Metastatic Liver Carcinoma in the Adrenal Gland (tissue), 2 donors: ENCODE measurements around a stretch of chr11.

DNA sequence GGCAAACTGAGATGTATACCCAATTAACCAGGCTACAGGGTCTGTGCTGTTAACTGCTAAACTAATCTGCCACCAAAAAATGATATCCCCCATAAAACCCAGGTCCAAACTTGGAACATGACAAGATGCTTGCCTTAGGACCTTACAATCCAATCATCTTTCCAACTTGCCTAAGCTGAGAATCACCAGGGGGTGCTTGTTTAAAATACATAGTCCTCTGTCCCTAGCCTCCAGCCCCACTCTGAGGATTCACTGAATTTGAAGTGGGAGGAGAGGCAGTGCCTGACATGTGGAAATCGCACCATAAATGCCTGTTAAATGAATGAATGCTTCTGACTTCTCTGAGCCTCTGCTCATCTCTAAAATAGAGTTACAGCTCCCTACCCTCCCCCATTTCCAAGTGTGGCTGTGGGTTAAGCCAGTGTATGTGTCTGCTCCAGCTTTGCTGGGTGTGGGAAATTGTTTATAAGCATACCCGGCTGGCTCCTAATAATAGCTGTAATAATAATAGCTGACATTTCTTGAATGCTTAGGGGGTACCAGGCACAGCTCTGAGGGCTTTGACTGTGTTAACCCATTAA, 6.8 kb upstream of the FCHSD2 start:
- PRO-cap, 2 experiments, result no peak in any of the 2 experiments

DNA sequence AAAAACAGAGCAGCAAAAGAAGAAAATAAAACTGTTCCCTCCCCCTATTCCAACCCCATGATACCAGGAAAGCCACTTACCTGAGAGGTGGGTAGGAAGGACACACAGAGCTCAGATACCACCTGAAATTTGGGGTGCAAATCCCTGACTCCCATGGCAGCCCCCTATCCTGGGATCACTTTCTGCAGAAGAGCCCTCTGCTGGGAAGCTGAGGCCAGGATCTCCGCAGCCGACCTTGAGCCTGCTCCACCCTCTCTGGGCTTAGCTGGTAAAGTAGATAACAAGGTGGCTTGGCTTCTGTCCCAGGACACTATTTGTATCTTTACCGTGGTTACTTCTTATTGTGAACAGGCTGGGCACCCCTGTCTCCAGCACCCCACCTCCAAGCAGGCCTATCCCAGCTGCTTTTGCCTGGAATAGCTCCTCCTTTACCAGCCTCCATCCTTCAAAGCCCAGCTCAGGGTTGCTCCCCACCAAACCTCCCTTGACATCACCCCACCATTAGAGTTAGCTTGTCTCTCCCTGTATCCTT, 35.3 kb upstream of the P2RY2 start:
- PRO-cap, 2 experiments, result no peak in any of the 2 experiments

DNA sequence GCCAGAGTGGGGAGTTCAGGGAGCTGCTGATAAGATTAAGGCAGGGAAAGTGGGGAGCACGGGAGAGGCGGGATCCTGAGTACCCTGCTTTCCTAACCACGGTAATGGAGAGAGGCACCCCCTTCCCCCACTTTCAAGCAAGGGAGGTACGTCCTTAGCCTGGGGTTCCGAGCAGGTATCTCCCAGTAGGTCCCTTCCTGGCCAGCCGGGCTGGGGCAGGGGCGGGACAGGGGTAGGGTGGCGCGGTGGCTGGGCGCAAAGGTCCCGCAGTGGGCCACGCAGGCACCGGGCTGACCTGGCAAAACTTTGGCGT, 393 bp upstream of the P2RY2 start:
- PRO-cap, 2 experiments, result no peak in any of the 2 experiments

GRCh38 chr11:73321527-73322046, 13.5 kb downstream of the ARHGEF17 start:
- PRO-cap, 2 experiments, result no peak in any of the 2 experiments

GRCh38 chr11:73322239-73323240, 14.5 kb downstream of the ARHGEF17 start:
- PRO-cap, 2 experiments, result no peak in any of the 2 experiments

- PRO-cap, 2 experiments, result no peak in any of the 2 experiments
Measured at GRCh38 chr11:73381042-73381464, 4.9 kb downstream of the RELT start.

DNA sequence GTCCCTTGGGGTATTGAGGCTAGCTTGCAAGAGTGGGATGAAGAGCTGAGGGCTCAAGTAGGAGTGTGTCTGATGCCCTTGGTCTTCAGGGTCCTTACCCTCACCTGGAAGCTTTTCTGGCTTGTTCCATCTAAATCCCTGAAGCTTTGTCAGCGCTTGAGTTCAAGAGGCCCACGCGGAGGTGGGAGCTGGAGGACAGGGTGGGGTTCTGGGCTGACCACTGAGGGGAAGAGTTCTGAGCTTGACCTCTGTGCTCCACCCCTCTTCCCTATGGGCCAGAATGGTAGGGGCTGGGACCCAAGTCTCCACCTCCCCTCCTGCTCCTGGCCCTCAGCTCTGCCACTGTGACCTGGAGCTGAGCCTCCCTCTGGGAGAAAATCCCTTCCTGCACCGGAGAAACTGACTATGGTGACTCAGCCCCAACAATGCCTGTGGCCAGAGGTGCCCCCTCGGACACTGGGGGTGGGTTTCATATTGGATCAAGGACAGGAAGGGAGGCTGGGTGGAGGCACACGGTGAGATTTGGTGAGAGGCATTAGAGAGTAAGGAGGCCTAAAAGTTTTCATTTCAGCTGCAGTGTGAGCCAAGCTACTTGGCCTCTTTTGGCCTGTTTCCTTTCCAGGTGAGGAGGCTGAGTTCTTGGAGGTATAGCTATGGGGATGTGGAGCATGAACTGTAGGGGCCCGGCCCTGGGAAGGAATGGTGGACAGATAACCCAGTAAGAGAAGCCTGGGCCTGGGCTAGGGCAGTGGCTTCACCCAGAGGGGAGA, 23.0 kb downstream of the RELT start:
- PRO-cap, 2 experiments, result no peak in any of the 2 experiments

DNA sequence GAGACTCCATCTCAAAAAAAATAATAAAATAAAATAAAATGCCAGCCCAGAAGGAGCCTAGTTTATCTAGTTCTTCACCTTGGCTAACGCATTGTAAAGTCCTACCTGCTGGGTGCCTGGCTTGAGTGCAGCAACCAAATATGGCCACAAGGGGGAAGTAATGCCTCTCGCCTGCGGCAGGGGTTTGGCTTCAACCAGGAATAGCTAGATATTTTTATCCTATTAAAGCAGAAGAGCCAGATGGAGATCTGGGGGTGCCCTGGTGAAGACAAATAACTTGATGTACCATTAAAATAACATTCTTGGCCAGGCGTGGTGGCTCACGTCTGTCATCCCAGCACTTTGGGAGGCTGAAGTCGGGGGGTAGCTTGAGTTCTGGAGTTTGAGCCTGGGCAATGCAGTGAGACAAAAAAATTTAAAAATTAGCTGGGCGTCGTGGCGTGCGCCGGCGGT, 20.6 kb upstream of the PLEKHB1 start:
- PRO-cap, 2 experiments, result no peak in any of the 2 experiments

DNA sequence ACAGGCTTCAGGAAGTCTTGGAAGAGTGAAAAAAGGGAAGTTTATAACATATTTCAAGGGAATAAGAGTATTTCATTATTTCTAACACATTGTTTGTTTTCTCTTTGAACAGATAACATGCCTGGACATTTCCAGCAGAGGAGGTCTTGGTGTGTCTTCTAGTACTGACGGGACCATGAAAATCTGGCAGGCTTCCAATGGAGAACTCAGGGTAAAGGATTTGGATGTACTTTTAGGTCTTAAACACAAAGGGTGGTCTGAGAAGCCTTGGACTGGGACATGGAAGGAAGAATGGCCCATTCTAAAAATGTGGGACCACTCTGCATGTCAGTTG, 22.2 kb downstream of the PAAF1 start:
- PRO-cap, 2 experiments, result no peak in any of the 2 experiments

GRCh38 chr11:73973997-73974743, 8.5 kb downstream of the UCP2 start:
- PRO-cap, 2 experiments, result peak in 2 of 2 experiments; most common minus-strand start chr11:73974107 (in 2)

- PRO-cap, 2 experiments, result no peak in any of the 2 experiments
Measured at GRCh38 chr11:73977916-73978223, 4.8 kb downstream of the UCP2 start.

DNA sequence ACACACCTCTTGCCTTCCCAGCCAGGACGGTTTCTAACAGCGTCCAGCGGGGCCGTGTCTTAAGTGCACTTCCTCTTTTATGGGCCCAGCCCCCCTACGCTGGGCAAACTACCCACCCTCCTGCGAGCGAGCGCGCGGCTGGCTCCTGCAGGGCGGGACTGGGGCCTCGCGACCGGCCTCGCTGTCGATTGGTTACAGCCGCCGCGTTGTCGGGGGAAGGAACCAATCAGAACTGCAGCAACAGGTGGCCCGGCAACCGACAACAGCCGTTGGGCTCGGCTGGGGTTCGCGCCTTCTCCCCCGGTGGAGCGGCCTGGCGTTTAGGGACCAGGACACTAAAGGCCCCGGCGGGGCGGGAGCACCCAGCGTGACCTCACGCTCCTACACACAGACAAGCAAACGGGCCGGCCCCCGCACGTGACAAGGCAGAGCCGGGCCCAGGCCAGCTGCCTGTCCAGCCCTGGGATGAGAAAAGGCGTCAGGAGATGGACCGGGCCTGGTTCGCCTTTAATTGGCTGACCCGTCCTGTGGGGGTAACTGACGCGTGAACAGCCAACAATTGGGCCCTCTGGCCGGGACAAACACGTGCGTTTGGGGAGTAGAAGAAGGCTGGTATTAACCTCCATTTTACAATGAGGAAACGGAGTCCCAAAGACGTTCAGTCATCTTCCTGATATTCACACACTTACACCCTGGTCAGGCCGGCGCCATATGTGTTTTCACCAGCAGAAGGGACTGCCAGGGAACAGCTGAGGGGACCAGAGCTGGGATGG, 711 bp upstream of the UCP2 start:
- PRO-cap, 2 experiments, result peak in 2 of 2 experiments; most common plus-strand start position 289 of the sequence (in 2); most common minus-strand start position 160 of the sequence (in 2)

GRCh38 chr11:74085553-74085839, 76.6 kb upstream of the UCP3 start:
- PRO-cap, 2 experiments, result no peak in any of the 2 experiments

GRCh38 chr11:75133878-75134635, 16.9 kb upstream of the SLCO2B1 start:
- PRO-cap, 2 experiments, result no peak in any of the 2 experiments

GRCh38 chr11:75143007-75143543, 7.8 kb upstream of the SLCO2B1 start:
- PRO-cap, 2 experiments, result no peak in any of the 2 experiments

- PRO-cap, 2 experiments, result peak in 2 of 2 experiments; most common plus-strand start chr11:75151565 (in 2); most common minus-strand start chr11:75151515 (in 1)
Measured at GRCh38 chr11:75151264-75151754, 402 bp downstream of the SLCO2B1 start.

- PRO-cap, 2 experiments, result peak in 2 of 2 experiments; most common plus-strand start chr11:75153341 (in 2); most common minus-strand start chr11:75153313 (in 1)
Measured at GRCh38 chr11:75152731-75153967, 2.2 kb downstream of the SLCO2B1 start.

GRCh38 chr11:75181450-75182204, 30.7 kb downstream of the SLCO2B1 start:
- PRO-cap, 2 experiments, result no peak in any of the 2 experiments

DNA sequence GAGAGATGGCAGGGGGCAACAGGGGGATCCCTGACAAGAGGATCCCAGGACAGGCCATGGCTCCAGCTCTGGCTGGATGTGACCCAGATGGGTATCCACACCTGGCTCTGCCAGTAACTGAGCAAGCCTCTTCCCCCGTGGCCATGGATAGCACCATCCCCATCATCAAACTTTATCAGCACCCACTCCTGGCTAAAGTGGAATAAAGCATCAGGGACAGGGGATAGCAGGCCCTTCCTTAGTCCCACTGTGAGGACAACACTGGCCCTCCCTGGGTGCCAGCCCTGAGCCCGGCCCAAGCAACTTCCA, 43.7 kb downstream of the ARRB1 start:
- PRO-cap, 2 experiments, result no peak in any of the 2 experiments

DNA sequence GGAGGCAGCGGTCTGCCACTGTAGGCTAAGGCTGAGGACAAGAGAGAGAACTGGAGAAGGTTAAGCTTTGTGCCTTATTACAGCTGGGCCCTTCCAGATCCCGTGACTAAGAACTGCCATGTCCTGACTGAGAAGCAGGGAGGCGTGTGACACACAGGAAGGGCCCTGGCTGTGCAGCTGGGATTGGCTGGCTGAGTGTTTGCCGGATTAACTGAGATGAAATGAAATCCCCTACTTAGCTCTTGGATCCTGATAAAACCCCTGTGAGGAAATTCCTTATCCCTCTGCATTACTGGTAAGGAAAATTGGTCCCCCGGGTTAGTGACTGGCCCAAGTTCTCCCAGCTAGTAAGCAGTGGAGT, 38.0 kb downstream of the ARRB1 start:
- PRO-cap, 2 experiments, result no peak in any of the 2 experiments